ENCODE measurements around a stretch of chr16.

DNA sequence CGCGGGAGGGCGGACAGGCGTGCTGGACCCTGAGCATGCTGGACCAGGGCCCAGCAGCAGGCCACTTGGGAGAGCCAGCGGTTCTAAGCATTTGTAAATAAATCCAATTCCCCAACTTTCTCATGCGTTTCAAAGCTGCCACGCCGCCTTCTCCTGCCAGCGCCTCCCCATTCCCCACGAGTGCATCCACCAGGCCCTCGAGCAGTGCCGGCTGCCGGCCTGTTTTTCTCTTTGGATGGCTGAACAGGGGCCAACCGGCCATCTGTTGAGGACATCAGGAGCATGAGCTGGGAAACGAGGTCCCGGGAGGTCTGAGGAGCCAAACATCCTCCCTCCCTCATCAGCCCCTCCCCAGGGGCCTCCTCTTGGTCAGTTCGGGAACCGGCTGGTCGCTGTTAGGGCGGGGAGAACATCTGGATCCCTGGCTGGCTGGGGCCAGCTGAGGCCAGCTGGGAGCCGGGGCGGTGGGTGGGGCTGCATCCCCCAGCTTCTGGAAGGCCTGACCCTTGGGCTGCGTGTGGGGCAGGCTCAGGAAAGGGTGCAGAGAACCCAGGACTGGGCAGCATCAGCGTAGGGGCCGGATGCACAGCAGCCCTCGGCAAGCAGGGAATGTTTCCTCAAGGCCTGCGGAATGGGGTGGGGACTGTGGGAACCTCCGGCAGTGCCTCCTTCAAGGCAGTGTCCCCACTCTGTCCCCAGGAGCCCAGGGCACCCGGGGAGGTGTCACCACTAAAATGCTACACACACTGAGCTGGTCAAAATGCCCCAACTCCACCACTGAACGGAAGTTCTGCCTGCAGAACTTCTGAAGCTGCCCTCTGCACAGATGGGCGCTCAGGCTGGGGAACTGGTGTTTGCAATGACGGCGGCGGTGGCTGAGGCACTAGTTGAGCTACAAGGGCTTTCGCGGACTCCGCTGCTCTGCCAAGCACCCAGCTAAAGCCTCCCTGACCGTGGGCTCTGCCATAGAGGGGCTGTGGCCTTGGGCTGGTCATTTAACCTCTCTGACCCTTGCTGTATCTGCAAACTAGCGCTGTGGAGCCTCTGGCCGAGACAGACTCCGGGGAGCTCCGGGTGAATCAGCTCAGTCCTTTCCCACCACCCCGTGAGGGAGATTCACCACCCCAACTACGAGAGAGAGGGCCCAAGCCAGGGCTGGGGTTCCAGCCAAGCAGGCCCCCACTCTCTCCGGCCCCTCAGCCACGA is 21.0 kb upstream of the PABPN1L start:
- PRO-cap, result no peak

GRCh38 chr16:88924454-88925003 is 52.5 kb downstream of the CBFA2T3 start:
- PRO-cap, result no peak

- PRO-cap, result no peak
These were observed 55.1 kb upstream of the CBFA2T3 start for GRCh38 chr16:89032039-89032647.

DNA sequence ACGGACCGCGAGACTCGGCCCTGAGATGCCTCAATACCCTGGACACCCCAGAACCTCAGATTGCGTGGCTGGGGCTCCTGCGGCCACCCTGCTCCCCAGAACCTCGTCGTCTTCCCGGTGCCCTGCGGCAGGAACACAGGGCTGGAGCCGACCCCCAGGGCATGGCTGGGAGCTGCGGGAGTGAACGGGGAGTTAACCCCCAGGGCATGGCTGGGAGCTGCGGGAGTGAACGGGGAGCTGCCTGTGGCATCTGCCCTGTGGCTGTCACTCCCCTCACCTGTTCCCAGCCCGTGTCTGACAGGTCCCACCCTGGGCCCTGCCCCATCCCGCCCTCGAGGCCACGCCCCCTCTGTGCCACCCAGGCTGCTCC is 39.5 kb upstream of the ACSF3 start:
- PRO-cap, result no peak

- PRO-cap, result no peak
These were observed 3.0 kb downstream of the ACSF3 start for GRCh38 chr16:89096609-89097092.

GRCh38 chr16:89099704-89100354 is 6.2 kb downstream of the ACSF3 start:
- PRO-cap, result no peak

GRCh38 chr16:89122514-89123101 is 29.0 kb downstream of the ACSF3 start:
- PRO-cap, result no peak

GRCh38 chr16:89155620-89156699 is 15.6 kb upstream of the CDH15 start:
- PRO-cap, result no peak

DNA sequence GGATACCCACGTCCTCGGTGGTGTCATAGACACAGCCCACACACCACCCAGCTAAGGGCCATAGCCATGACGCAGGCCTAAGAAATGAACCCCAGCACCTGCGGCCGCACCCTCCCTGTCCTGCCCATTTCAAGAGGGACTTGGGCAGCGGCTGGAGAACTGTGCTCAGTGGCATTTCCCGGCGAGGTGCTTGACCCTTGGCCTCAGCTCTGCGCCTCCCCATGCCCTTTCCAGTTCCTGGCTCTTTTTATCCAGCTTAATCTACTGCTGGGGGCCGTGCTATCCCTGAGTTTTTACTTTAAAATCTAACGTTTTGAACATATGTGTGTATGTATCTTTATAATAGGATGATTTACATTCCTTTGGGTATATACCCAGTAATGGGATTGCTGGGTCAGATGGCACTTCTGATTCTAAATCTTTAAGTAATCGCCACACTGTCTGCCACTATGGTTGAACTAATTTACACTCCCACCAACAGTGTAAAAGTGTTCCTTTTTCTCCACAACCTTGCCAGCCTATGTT is 27.4 kb downstream of the ZNF778 start:
- PRO-cap, result no peak

- PRO-cap, result no peak
These were observed 65.5 kb downstream of the ZNF778 start for GRCh38 chr16:89282871-89283469.

DNA sequence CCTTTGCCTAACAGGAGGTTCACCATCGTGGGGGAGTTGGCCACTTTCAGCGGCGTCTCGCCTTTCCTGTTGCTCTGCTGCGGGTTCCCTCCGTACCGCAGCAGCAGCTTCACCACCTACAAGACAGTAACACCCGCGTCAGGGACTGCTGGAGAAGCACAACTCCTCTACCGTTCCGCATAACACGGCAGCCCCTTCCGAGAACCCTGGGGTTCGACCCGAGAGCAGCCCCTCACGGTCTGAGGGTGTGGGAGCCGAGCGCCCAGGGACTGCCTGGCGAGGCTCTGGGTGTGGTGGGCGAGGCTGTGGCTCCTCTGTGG is 68.5 kb downstream of the ZNF778 start:
- PRO-cap, result no peak

DNA sequence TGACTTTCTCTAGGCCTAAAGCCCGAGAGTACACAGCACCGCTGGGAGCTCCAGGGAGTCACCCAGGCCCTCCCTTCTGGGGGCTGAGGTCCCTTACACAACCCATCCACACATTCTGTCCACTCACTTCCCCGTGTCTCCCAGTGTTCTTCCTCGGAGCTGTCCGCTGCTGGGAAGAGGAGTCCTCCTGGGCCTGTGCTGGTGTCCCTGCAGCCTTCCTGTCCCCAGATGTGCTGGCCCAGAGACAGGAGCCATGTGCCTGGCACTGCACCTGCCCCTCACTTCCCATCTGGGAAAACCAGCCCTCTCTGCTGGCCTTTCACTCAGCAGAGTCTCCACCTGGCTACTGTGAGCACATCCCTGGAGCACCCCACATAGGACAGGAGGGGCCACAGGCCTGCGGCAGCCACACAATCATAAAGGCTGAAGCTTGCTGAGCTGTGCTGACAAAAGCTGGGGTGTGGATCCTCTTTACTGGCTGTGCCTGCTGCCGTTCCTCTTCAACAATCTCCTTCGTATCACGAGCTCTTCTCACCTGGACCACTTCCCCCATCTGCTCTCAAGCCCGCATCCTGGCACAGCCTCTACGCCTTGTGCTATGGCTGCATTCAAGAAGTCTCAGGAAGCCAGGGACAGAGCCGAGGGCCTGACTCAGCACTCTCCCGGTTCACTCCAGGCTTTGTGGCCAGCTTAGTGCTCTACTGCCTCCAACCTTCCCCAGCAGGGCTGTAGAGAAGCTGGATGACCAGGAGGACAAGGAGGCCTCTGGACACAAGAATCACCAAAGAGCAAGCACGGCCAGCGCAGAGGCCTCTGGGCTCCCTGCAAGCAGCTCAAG is 86.1 kb downstream of the ZNF778 start:
- PRO-cap, result no peak

- PRO-cap, result no peak
These were observed 99.4 kb downstream of the ZNF778 start for GRCh38 chr16:89316792-89317447.

GRCh38 chr16:89357137-89357997 is 133.0 kb downstream of the ANKRD11 start:
- PRO-cap, result no peak

DNA sequence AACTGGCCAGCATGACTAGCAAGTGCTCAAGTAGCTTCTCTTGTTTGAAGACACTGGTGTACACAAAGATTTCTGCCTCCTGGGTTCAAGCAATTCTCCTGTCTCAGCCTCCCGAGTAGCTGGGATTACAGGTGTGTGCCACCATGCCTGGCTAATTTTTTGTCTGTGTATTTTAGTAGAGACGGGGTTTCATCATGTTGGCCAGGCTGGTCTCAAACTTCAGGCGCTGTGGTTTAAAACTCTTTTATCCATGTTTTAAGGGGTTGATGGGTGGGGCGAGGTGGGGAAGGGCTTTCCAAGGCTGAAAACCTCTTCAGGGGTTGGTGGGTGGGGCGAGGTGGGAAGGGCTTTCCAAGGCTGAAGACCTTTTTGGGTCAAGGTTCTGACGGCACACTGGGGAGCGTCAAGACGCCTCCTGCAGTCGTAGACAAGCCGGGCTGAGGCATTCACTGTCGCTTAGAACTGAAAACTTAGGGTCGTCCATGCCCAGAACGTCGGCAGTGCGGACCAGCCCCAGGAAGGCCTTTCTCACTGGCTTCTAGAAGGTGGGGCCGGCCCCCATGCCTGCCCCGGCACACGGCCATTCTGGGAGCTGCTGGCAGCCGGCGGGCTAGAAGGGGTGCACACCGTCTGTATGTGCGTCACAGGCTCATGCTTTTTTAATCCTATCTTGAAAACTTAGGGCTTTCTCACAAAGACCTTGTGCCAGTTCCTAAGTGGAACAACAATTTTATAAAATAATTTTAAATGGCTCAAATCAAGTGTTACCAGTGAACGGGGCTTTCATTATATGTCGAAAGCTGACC is 111.6 kb downstream of the ANKRD11 start:
- PRO-cap, result no peak

- PRO-cap, result no peak
These were observed 101.2 kb downstream of the ANKRD11 start for GRCh38 chr16:89389237-89389475.

GRCh38 chr16:89409136-89409874 is 81.1 kb downstream of the ANKRD11 start:
- PRO-cap, result no peak

- PRO-cap, result no peak
These were observed 72.2 kb downstream of the ANKRD11 start for GRCh38 chr16:89417960-89418690.

DNA sequence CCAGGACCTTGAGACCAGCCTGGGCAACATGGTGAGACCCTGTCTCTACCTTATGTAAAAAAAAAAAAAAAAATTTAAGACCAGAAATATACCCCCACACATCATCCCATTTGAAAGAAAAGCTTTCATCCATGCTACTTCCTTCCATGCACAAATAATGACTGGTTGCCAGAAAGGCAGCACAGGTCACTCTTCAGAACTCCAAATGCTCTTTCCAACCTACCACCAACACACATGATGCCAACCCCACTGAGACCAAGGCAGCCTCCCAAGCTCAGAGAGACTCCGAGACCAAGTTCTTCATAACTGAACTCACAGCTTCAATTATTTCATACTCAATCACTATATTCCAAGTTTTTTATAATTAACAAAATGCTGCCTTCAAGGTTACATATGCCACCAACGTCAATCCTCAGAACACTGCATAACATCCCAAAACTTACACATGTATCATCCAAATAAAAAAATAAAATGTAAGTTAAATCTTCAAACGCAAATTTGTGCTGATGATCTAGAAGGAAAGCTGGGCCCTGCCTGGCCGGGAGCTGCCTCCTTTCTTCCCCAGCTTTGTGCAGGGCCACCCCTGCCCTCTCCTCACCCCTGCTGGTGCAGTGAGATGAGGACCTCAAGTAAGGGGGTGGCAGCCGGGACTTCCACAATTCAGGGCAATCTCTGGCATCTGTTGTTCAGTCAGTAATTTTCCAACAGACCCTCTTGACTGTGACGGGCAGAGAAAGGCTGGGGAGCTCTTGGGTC is 15.8 kb downstream of the ANKRD11 start:
- PRO-cap, result no peak

- PRO-cap, result no peak
These were observed 2.5 kb downstream of the RPL13 start for GRCh38 chr16:89562686-89563605.

Measured in right common carotid artery plus branches (tissue), 1 donor.